Measurements from ENCODE around the gene LSM14A.

DNA sequence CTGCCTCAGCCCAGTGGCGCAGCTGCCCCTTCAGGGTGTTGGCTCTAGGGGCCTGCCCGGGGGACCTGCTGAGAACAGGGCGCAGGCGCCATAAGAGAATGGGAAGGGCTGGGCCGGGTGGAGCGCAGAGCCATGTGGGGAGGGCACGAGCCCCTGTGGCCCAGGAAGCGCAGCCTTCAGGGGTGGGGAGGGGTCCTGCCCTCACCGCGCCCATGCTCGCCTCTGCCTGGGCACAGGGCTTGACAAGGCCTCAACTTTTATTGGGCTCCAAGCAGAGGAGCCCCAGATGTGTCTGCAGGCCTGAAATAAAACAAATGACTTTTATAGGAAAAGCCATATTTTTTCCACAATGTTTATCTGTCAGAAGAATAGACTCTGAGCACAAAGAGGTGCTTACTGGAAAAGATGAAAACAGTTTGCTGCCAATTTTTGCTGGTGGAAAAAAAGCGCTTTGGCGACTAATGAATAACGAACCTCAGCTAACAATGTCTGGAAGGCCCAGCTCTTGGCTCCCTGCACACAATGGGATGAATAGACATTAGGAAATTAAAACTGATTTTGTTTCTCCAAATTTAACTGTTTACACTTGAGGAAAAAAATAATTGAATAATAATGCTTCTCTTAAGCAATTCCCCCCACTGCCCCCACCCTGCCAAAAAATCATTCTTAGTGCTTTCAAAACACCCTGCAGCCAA lies 16.4 kb downstream of the CEBPG start:
- PRO-cap = no peak
- RAMPAGE, long total RNA = no peak

GRCh38 chr19:33392121-33392826 lies 18.8 kb downstream of the CEBPG start:
- PRO-cap = no peak
- RAMPAGE, long total RNA = no peak

- PRO-cap = no peak
- RAMPAGE, long total RNA = no peak
Observed at GRCh38 chr19:33394877-33395417, 21.4 kb downstream of the CEBPG start.

GRCh38 chr19:33410636-33411293 lies 37.3 kb downstream of the CEBPG start:
- PRO-cap = no peak
- RAMPAGE, long total RNA = no peak

DNA sequence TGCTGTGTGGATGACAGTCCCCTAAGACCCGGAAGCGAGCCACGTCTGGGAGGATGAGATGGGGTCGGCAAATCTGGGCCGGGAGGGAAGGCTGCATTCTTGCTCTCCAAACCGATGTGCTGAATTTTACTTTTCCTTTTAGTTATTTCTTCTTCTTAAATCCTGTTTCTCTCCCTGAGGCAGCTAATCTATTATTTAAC lies 15.8 kb upstream of the KCTD15 start:
- PRO-cap = no peak
- RAMPAGE, long total RNA = no peak

DNA sequence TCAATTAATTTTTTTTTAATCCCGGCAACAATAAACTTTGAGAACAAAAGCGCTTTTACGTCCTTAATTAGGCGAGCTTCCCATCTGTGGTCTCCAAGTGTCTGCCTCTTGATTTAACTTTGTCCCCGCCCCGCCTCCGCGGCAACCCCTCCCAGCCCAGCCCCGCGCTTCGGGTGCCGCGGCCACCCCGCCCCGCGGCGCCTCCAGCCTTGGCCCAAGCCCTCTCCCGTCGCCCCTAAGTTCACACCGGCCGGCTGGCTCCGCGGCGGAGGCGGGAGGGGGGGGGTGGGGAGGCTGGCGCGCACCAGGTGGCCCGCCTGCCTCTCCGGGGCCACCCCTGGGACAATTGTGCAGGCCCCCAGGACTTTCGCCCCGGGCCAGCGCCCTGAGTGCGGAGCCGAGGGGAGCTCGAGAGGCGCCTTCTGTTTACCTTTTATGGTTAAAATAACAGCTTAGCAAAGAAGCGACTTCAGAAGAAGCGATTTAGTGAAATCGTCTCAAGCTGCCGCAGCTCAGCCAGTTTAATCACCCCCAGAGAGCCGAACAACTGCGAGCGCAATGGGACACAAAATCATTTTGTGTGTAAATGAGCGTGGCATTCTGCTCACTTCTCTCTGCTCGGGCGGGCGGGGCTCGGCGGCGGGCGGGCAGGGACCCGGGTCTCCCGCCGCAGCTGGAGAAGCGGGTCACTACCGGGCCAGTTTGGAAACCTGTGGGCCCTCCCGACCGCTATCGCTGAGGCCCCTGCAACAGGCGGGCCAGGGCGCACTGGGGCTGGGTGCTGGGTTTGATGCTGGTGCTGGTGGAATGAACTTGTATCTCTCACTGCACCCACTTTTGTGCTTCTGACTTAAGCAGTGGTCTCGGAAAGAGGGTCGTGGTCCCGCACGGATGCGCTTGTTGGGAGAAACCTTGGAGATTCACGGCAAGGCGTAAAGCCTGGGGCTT lies 1.4 kb downstream of the KCTD15 start:
- PRO-cap = bidirectional peak, plus-strand start at position 380 of the sequence, minus-strand start at position 88 of the sequence
- RAMPAGE, long total RNA = no peak

DNA sequence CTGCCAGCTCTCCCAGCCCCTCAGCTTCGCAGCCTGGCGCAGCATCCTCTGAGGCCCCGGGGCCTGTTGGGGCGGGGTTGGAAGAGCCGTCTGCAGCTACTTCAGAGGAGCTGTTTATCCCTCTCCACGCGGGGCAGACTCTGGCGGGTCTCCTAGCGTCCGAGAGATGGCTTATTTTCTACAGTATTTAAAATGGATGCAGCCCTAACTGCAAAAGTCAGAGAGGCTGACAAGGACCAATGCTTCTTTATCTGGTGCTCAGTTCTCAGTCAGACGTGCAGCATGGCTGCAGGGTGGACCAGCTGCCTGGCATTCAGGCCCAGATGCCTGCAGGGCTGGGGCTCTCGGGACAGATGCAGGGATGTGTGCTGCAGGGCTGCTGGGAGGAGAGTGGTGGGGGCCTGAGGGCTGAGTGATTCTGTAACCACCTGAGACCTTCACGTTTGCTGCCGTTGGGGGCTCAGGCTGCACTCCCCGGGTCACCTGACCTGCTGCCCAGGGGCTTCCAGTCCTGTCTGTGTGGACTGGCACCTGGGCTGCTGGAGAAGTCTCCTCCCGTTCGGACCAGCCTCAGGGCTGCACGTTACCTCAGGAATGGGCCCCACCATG lies 16.6 kb downstream of the KCTD15 start:
- PRO-cap = no peak
- RAMPAGE, long total RNA = no peak

- PRO-cap = bidirectional peak, plus-strand start at chr19:34172504, minus-strand start at chr19:34172365
- RAMPAGE, long total RNA = no peak
Observed at GRCh38 chr19:34172434-34172693, at the start of gene LSM14A. Gene LSM14A (plus strand): TSS chr19:34172504.

- PRO-cap = no peak
- RAMPAGE, long total RNA = no peak
Observed at GRCh38 chr19:34218151-34218664, 36.1 kb upstream of the GARRE1 start.

DNA sequence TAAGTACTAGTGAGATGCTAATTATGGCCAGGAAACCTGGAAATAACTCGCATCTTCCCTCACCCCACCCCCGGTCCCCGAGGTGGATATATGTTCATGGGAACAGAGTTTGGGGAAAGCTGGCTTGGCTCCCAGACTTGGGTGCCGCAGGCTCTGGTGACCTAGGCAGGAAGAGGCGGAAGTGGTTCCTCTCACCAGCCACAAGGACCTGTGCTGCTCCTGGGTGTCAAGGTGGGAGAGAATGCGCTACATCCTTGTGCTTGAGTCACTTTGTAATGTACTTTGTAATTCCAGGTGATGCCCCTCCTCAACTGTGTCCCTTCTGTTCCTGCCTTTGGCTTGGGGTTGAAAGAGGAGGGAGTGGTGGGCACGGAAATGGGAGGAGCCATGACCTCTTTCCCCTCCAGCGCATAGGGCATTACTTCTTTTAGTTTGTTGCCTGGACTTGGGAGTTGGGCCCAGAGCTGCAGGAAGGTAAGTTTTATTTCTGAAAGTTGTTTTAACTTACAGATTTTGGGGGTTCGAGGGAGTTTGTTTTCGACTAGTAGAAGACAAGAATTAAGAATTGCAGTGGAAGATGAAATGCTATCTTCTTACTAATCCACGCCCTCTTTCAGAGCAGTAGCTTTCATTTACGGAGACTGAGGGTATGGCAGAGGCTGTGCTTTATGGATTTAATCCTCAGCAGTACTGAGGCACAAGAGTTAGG lies 10.9 kb downstream of the GARRE1 start:
- PRO-cap = no peak
- RAMPAGE, long total RNA = no peak

DNA sequence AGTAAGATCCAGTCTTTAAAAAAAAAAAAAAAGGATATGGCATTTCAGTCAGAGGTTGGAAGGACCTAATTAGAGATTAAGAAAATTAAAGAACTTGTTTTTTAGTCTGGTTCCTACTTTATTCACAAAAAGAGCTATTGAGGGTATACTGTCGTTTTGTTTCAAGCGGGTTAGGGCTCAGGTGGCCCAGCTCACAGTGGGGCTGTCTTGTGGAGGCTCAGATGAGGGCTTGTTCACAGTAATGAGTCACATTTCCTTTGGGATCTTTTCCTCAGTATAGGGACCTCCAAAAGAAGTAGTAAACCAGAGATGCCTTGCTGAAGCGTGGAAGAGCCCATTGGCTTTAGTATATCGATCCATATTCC lies 33.0 kb upstream of the GPI start:
- PRO-cap = no peak
- RAMPAGE, long total RNA = no peak

GRCh38 chr19:34365495-34366185 lies 644 bp downstream of the GPI start:
- PRO-cap = no peak
- RAMPAGE, long total RNA = no peak

DNA sequence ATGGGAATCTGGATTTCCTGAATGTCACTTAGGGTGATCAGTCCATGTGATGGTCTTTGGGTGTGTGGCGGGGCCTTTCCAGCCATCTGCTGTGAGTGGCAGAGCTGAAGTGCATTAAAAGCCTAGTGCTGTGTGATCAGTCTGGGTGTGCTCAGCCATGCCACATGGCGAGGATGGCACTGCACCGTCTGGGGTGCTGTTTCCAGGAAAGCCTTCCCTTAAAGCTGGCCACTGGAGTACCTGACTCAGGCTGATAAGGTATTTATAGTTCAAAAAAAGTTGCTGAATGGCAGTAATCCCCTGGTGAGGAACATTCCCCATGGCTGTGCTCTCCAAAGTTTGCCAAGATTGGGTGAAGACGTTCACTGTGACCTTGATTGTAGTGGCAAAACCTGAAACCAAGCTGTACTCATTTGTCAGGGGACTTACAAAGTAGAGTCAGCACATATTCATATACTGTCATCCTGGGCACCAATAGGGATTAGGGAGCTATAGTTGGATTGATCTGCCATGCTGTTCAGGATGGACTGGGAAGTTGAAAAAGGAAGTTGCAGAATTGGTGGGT lies 6.0 kb downstream of the GPI start:
- PRO-cap = no peak
- RAMPAGE, long total RNA = no peak

GRCh38 chr19:34667519-34668437 lies 9.2 kb downstream of the SCGB2B2 start:
- PRO-cap = no peak
- RAMPAGE, long total RNA = no peak

GRCh38 chr19:34734448-34734757 lies 360 bp downstream of the ZNF181 start:
- PRO-cap = bidirectional peak, plus-strand start at chr19:34734584, minus-strand start at chr19:34734488
- RAMPAGE, long total RNA = no peak

- PRO-cap = no peak
- RAMPAGE, long total RNA = no peak
Observed at GRCh38 chr19:34734758-34735141, 707 bp downstream of the ZNF181 start.

DNA sequence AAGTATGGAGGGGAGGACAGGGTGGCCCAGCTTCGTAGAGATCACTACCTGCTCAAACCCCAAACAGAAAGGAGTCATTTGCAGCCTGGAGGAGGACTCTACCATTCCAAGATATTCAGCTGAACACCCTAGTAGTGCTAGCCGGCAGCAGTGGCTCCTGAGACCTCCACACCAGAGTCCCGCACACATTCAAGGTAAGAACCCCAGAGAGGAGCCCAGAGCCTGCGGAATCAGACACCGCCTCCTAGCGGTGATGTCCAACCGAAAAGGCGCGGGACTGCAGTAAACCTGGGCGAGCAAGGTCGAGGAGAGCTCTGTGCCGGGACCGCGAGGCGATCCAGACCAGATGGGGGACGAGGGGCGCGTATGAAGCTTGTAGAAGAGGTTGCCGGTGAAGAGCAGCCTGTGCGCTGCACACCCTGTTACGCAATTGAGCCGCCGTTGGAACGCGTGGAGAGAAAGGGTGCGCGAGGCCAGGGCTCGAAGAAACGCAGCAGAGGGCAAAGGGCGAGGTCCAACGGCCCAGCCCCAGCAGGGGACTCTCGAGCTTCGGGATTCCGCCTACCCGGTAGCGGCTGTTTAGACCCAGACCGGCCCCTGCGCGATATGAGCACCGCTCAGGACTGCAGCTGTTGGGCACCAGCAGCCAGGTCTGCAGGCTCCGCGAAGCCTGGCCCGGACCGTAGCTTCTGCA lies 65.7 kb upstream of the ZNF599 start:
- PRO-cap = no peak
- RAMPAGE, long total RNA = no peak

GRCh38 chr19:34994468-34994889 lies 5.6 kb upstream of the GRAMD1A start:
- PRO-cap = no peak
- RAMPAGE, long total RNA = no peak

DNA sequence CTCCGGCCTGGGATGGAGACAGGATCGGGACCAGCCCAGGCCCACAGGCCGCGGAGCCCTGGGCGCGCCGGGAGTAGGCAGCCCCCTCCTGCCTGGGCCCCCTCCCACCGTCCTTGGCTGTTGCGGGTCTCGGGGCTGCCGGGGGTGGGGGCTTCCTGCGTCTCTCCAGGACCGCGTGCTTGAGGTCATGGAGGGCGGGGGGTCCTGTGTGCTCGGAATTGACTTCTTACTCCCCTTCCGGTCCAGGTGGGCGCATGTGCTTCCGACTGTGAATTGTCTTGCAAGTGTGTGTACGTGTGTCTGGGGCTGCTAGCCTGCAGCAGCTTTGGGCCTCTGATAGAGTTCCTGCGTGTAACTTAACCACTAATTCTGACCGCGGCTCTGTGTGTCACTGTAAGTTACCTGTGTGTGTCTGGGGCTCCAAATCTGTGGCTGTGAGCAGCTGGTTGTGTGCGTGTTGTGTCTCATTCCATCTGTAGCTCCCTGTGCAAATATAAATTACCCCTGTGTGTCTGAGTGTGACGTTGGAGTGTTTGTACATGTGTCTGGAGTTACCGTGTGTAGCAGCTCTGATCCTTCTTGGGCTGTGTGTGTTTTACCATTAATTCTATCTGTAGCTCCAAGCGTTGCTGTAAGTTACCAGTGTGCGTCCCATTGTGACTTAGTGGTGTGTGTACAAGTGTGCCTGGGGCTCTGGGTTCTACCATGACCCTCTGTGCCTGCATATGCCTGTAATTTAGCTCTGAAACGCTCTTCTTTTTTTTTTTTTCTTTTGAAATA lies 919 bp downstream of the GRAMD1A start:
- PRO-cap = bidirectional peak, plus-strand start at position 289 of the sequence, minus-strand start at position 181 of the sequence
- RAMPAGE, long total RNA = no peak

GRCh38 chr19:35008697-35009315 lies 8.7 kb downstream of the GRAMD1A start:
- PRO-cap = no peak
- RAMPAGE, long total RNA = no peak